Panc1 (cell line): ENCODE measurements around a stretch of chr9.

DNA sequence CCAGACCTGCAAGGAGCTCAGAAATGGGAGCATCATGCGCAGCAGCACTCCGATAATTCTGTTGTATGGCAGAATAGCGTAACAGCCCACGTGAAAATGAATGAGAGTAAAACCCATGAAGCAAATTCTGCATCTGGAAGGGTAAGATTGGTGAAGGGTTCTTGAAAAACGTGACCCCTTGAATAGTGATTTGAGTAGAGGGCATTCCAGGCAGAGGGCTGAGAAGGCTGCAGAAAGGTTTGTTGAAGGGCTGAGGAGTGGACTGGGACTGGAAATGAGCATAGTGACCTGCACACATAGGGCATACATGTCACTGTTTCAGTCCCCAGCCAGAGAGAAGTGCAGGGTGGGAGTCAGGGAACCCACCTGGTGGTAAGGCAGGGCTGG lies 273.1 kb downstream of the FANCC start:
- RRBS, 2 experiments = no CpG with 5 or more reads among the region's 5 CpGs

DNA sequence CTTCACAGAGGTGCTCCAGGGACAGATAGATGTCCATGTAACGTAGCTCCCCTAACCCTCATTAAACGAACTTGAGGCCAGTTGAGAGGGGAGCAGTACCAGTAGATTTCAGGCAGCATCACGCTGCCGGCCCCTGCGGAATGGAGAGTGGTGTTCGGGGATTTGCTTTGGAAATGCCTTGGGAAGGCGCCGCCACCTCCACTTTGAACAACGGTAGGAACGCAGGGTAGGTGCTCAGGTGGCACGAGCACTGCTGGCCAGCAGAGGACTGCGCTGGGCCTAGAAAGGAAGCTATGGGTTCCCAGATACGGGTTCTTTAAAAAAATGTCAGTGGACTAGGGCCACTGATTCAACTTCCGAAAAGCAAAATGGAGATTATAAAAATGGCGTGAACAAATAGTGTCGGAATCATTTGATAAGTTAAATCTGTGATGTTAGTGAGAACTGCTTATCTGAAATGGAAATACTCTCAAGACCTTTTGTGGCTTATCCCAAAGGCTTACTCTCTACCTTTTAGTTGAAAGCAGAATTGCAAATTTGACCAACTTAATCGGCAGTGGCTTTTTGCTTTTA lies 271.7 kb downstream of the FANCC start:
- RRBS, 2 experiments = no CpG with 5 or more reads among the region's 17 CpGs

- RRBS, 2 experiments = no CpG with 5 or more reads among the region's 5 CpGs
These were observed 259.9 kb downstream of the FANCC start for GRCh38 chr9:95057676-95058026.

- RRBS, 2 experiments = no CpG with 5 or more reads among the region's 6 CpGs
These were observed 248.5 kb downstream of the FANCC start for GRCh38 chr9:95068981-95069464.

DNA sequence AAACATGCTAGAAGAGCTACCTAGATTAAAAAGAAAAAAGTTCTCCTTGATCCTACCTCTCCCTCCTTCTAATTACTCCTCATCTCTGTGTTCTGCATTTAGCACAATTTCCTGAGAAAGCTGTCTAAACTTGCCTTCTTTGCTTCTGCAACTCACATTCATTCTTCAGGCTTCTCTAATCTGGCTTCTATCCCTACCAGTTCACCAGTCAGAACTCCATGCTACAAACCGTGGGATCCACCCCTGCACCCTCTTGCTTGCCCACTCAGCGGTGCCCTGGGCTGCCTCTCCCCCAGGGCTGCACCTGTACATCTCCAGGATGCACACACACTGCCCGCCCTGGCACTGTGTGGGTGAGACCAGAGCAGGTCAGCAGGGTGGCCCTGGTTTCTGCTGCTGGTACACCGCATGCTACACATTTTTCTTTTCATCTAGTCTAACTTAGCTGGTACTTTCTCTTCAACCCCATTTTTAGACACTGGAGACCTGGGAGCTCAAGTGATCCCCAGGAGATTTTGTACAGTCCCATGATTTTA lies 127.1 kb downstream of the FANCC start:
- RRBS, 2 experiments = no CpG with 5 or more reads among the region's 4 CpGs

DNA sequence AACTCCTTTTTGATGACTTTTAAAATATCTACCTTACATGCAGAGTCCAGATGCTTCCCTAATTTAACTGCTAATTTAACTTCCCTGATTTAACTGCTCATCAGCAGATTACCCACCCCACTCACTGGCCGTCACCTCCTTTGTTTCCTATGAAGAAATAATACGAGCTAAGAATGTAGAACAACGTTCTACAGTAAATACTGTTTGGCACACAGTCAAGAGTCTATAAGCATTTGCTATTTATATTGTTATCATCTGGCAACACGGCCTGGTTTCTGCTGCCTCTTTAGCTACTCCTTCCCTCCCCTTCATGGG lies 75.7 kb downstream of the PTCH1 start:
- RRBS, 2 experiments = no CpG with 5 or more reads among the region's 4 CpGs

GRCh38 chr9:95516175-95517091 lies 7.4 kb upstream of the PTCH1 start:
- RRBS, 2 experiments = 1 to 5% methylated on average over 35 of the region's 109 CpGs

DNA sequence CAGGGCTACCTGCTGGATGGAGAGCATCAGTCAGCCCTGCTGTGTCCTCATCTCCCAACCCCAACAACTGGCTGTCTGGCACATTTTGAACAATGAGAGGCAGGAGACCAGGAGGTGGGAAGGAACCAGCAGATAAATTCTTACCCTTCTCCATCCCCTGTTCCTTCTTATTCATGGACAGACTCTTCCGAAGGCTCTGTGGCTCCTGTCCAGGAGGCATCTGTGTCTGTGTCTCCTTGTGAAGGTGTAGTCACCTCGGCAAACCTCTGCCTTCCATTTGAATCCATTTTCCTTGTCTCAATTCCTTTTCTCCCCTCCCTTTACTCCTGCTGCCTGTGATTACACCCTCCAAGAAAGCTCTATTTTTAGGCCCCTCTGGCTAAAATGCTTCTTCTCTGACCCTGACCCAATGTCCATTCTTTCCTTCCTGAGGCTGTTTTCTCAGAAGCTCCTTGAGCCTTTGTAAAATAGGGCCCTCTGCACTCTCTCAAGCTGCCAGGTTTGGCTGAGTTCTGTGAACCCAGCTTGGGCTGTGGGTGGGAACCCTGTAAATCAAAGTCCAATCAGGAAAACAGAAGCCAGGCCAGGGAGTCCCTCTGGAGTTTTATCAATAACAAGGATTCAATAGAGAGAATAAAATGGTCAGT lies 43.9 kb upstream of the ERCC6L2 start:
- RRBS, 2 experiments = no CpG with 5 or more reads among the region's 2 CpGs

DNA sequence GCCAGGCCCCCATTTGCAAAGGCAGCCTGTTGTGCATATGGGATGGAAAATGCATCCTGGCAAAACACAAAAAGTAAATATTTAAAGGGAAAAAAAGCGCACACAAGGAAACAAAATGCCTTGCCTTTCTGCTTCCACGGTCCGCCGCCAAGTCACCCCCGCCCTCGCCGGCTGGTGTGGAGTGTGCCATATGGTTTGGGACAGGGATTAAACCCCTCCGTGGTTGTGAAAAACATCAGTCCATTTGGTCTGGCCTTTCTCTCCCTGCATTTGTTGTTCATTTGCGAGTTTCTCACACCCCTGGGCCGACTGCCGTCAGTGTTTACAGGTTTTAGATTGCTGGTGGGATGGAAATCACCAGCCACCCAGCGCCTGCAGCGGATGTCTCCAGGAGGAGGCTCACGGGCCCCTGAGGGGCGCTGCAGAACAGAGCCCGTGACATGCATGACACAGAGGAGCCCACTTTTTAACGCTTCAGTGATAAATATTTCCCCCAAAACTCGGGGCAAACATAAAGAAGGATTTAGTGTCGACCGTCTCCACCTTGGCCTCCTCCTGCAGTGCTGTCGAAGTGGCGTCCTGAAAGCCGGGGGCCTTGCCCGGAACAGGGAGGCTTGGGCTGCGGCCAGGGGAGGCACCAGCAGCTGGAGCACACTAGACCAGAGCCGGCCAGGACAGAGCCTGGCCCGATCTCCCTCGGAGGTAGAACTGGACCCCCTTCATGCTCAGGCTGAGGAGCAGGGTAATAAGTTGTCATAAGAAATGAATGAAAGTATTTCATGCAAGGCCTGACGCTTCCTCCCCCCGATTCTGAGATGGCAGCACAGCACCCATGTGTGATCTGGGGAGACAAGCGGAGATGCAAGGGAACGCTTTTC lies 161.4 kb downstream of the HSD17B3 start:
- RRBS, 2 experiments = 59 to 73% methylated on average over 3 of the region's 32 CpGs

DNA sequence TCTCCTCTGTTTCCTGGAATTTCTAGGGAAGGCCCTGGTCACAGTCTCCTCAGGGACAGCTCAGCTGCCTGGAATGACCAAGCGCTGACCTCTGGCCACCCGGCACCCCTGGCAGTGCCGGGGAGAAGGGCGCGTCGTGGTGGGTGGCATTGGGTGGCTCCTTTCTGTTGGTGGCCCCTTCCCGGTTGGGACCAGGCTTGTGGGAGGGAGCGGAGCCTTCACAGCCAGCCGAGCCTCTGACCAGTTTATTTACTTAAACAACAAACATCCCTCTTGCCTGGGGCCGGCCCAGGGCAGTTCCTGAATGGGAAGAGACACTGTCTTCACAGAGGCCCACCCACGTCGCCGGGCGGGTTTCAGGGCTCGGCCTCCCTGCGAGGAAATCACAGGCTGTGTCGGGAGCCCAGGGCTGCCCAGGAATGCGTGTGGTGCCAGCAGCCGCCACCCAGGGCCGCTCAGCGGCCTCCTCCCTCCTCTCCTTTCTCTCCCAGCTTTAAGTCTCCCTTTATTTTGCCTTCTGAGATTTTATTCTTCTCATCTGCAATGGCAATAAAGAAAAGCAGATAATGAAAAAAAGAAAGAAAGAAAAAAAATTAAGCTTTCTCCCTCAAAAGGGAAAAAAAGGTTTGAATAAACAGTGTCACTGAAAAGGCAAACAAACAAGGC lies 132.5 kb downstream of the HSD17B3 start:
- RRBS, 2 experiments = 38 to 48% methylated on average over 10 of the region's 21 CpGs

- RRBS, 2 experiments = no CpG with 5 or more reads among the region's 12 CpGs
These were observed 124.7 kb downstream of the HSD17B3 start for GRCh38 chr9:96177084-96177968.

DNA sequence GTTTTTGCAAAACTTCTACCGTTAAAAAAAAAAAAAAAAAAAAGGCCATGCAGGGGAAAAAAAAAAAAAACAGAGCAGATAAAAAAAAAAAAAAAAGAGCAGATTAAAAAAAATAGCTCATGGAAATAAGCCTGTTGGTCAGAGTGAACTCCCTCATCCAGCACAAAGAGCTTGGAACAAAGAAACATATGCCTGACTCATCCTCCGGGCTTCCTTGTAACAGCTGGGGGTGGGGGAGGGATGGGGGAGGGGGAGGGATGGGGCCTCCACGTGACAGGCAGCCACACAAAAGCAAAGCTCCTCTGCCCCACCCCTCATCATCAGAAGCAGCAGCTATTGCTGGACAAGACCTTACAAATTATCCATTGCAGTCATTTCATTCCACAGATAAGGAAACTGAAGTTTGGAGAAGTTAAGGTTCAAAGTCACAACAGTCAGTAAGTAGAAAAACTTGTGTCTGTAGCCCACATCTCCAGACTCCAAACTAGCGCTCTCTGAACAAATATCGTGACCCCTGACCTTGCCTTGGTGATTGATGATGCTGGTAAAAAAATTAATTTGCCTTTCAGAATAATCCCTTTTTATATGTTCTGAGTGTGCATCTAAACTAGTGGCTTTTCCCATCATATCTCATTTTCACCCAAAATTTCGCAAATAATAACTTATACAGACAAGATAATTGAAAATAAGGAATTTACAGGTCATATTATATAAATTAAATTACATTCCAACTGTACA lies 38.9 kb downstream of the SLC35D2 start:
- RRBS, 2 experiments = no CpG with 5 or more reads among the region's 6 CpGs

DNA sequence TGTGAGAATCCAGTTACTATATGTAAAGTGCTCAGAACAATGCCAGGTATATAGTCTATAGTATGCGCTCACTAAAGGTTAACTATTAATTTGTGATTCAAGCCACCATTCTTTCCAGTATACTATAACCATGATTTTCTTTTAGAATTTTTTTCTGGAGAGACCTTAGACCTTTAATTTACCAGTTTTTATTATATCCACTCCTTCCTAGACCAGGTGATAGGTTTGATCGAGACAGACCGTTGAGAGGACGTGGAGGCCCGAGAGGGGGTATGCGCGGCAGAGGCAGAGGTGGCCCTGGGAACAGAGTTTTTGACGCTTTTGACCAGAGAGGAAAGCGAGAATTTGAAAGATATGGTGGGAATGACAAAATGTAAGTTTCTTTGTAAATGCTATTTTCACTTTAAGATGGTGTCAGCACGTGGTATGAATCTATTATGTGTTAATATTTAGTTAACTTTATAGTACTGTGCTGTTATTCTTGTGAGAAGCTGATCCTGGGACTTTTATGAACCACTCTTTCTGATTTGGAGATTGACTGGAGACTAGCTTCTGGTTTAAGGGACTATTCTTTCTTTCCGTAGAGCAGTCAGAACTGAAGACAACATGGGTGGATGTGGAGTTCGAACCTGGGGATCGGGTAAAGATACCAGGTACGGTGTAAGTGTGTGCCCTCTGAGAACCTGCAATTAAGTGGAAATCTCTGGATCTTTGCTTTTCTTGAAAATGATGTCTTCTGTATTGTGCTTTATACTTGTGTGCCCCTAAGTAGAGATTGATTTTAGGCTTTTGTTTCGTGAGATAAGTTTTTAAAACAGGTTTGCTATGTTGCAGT lies 15.4 kb downstream of the HABP4 start:
- RRBS, 2 experiments = no CpG with 5 or more reads among the region's 15 CpGs

GRCh38 chr9:96476582-96477046 lies 26.6 kb downstream of the HABP4 start:
- RRBS, 2 experiments = no CpG with 5 or more reads among the region's 5 CpGs

GRCh38 chr9:96501817-96502587 lies 52.0 kb downstream of the HABP4 start:
- RRBS, 2 experiments = no CpG with 5 or more reads among the region's 14 CpGs

GRCh38 chr9:96937632-96938236 lies 9.1 kb downstream of the NUTM2G start:
- RRBS, 2 experiments = no CpG with 5 or more reads among the region's 10 CpGs

- RRBS, 2 experiments = no CpG with 5 or more reads among the region's 1 CpG
These were observed 42.2 kb downstream of the CTSV start for GRCh38 chr9:96996715-96997198.

GRCh38 chr9:97326231-97326787 lies 18.9 kb downstream of the CCDC180 start:
- RRBS, 2 experiments = no CpG with 5 or more reads among the region's 4 CpGs

GRCh38 chr9:97518824-97519448 lies 17.5 kb downstream of the TMOD1 start:
- RRBS, 2 experiments = no CpG with 5 or more reads among the region's 11 CpGs